ENCODE measurements around a stretch of chr7.

- PRO-cap, 2 experiments, result no peak in any of the 2 experiments
Observed at GRCh38 chr7:44914999-44915608, 29.8 kb upstream of the PURB start.

- PRO-cap, 2 experiments, result no peak in any of the 2 experiments
Observed at GRCh38 chr7:45042654-45043104, 42.7 kb downstream of the CCM2 start.

DNA sequence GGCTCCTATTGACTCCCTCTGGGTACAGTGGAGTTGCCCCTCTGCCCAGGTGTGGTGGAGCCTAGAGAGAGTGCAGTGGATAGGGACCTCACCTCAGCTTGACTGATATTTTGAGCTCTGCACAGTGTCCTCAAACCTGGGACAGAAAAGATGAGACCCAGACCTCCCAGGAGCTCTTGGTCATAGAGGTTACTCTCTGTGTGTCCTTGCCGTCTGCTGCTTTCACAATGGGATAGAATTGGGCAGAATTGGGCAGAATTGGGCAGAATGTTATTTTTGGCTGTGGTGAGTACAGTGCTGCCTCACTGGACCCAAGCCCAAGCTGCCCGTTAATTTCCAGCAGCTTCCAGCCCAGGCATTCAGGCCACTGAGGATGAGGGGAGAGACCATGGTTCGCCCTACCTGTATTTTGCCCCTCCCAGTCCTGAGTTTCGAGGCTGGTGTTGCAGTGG lies 23.8 kb downstream of the NACAD start:
- PRO-cap, 2 experiments, result no peak in any of the 2 experiments

DNA sequence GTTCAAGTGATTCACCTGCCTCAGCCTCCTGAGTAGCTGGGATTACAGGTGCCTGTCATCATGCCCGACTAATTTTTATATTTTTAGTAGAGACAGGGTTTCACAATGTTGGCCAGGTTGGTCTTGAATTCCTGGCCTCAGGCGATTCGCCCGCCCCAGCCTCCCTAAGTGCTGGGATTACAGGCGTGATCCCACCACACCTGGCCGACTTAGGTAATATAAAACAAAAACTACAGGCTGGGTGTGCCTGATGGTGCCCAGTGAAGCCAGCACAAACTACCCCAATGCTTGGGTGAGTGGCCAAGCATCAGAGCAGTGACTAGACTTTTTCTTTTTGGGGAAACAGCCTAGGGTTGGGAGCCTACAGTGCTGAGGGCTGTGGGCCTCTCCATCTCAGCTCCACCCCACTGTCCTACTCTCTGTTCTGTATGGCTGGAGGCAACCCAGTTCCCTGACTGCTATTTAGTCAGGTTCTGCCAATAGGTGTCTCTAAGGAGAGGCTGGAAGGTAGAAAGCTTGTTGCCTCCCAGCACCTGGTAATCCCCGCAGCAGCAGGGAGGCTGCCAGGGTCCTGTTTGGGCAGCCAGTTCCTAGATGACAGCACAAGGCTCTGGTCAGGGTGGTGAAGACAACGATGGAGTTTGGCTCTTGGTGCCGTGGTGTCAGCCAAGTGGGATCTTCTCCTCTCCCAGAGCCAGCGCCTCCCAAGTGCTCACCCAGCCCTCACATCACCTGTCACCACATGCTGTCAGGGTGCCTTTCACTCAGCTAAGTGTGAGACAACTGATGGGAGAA lies 10.4 kb upstream of the NACAD start:
- PRO-cap, 2 experiments, result no peak in any of the 2 experiments

DNA sequence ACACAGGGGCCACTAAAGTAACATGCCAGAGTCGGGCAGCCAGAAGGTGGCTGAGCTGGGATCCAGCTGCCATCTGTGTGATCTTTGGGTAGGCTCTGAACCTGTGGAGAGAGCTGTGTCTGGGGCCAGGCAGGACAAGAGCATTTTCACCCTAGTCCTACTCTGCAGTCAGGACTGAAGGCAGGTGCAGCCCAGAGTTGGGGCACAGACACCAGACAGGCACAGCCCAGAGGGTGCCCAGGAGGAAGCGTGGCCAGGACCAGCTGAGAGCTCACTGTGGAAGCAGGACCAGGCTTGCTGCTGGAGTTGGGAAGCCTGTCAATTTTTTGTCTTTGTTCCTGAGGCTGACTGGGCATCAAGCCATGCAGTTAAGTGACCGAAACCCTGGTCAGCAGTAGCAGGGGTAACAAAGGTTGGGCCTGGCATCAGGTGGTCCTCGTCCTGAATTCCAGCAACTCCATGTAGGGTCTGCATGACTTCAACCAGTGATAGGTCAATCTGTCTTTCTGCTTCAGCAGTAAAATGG lies 113.6 kb downstream of the ADCY1 start:
- PRO-cap, 2 experiments, result no peak in any of the 2 experiments

- PRO-cap, 2 experiments, result no peak in any of the 2 experiments
Observed at GRCh38 chr7:45762737-45763319, 110.1 kb downstream of the CCDC201 start.

DNA sequence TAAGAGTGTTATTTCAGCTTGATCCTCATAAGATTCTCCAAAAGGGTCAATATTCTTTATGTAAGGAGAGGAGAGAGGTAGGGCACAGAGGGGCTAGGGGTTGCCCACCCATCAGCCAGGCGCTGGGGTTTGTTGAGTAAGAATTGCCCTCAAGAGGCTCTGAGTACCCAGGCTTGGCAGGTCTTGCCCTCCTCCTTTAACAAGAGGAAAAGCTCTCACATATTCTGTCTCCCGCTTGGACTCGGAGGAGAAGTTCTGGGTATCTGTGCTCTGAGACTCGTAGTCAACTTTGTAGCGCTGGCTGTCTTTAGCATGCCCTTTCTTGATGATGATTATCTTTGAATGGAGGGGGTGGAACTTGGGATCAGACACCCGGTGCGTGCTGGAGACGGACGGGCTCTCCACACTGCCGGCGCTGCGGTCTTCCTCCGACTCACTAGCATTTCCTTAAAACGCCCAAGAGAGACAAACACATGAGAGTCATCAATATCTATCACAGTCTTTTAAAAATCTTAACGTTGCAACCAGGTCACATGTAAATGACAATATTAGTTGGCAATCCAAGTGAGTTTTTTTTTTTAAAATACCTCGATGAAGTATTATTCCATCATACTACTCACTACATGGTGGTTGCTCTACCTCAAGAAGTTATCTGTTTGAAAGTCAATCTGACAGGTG lies 3.9 kb downstream of the IGFBP3 start:
- PRO-cap, 2 experiments, result no peak in any of the 2 experiments

GRCh38 chr7:46291535-46292143 lies 370.6 kb upstream of the IGFBP3 start:
- PRO-cap, 2 experiments, result no peak in any of the 2 experiments

DNA sequence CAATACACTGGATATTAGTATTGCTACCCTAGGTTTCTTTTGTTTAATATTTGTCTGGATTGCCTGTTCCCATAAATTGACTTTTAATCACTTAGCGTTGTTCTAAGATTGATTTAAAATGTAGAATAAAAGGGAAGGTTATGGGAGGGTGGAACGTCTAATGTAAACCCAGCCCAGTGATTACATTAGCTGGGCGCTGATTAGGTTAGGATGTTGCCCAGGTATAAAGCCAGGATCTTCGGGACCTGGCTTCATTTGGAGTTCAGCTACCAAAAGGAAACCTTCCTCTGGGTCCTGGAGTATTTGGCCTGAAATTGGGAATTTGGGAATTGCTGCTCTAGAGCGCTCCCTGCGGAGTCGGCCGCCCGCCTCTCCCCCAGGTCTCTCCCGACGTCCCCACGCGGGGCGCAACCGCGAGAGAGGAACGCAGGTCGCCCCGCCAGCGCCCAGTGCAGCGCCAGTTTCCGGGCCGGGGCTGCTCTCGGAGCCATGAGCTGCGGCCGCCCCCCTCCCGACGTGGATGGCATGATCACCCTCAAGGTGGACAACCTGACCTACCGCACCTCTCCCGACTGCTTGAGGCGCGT lies 529.5 kb downstream of the TNS3 start:
- PRO-cap, 2 experiments, result peak in 1 of 2 experiments; most common plus-strand start position 457 of the sequence (in 1); most common minus-strand start position 276 of the sequence (in 1)

DNA sequence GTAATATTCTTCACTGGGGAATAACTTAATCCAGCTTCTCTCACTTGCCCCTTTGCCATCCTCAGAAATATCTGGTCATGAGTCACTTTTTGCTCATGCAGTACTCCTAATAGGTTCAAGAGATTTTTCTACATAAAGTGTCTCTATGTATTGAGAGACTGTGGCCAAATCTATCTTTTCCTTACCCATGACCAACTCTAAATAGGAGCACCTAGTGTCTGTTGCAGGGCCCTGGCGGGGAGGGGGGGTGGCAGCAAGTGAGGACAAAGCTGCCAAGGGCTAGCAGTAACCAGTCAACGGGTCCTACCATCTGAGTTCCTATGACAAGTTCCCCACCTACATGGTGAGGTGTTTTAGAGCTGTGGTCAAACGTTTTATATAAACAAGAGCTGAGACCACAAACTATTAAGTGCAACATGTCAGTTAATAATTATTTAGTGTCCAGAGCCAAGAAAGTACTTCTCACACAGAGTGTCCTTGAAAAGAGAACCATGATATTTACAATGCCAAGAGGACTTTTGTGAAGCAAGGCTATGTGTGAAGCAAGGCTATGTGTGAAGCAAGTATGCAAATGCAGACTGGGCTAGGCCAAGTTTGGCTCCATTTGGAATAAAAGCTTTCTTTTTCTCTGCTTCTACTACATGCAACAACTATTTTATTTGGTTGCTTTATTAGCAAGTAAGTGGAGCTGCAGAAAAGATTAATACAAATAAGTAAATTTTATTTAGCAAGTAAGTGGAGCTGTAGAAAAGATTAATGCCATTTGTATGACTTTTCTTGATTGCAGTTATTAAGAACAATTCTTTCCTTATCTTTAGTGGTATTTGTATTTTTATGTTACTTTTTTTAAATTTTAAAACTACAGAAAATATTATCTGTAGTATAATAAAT lies 434.6 kb downstream of the TNS3 start:
- PRO-cap, 2 experiments, result no peak in any of the 2 experiments

DNA sequence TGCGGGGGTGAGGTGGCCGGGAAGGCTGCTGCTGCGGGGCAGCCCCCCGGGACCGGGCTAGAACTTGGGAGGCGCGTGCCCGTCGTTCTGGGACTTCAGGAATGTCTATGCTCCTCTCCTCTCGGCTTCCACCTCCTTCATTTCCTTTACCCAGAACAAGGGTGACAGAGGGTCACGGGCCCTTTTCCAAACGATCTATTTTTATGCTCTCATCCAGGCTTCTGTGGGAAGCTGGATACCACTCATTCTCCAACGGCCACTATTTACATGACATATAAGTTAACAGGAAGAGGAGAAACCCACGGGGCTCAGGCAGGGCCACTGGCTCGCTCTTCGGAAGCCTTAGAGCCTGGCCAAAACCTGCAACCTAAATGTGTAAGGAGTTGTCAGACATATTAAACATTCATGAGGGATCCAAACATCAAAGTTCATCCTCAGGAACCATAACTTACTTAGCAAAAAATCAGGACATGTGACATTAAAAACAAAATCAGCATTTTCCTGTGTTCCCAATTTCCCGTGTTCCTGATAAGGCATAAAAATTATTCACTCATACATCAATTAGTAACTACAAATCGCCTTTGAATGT lies 266.5 kb downstream of the TNS3 start:
- PRO-cap, 2 experiments, result peak in 1 of 2 experiments; most common plus-strand start position 293 of the sequence (in 1); most common minus-strand start position 89 of the sequence (in 1)

- PRO-cap, 2 experiments, result no peak in any of the 2 experiments
Observed at GRCh38 chr7:47336012-47336656, 245.8 kb downstream of the TNS3 start.

DNA sequence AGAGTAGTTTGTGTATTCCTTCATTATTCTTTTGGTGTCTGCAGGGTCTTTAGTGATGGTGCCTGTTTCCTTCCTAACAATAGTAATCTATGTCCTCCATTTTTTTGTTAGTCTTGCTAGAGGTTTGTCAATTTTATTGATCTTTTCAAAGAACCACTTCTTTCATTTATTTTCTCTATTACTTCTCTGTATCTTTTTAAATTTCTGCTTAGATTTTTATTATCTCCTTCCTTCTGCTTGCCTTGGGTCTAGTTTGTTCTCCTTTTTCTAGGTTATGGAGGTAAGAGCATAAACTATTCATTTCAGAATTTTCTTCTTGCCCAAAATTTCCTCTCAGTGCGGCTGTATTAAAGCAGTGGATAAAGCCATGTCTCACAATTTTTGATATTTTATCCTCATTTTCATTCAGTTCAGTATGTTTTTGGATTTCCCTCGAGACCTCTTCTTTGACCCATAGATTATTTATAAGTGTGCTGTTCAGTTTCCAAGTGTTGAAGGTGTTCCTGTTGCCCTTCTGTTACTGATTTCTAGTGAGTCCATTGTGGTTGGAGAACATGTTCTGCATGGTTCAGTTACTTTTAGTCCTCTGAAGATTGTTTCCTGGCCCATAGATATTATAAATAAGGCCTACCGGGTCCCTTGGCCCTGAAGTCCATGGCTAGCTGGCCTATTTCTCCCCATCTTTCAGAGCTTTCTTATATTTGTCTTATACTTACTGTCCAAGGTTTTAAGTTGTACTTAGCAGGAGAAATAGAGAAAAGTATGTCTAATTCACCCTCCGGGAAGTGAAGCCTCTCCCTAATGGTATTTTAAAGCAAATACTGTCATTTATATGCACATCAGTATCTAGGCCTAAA lies 240.2 kb downstream of the TNS3 start:
- PRO-cap, 2 experiments, result no peak in any of the 2 experiments

DNA sequence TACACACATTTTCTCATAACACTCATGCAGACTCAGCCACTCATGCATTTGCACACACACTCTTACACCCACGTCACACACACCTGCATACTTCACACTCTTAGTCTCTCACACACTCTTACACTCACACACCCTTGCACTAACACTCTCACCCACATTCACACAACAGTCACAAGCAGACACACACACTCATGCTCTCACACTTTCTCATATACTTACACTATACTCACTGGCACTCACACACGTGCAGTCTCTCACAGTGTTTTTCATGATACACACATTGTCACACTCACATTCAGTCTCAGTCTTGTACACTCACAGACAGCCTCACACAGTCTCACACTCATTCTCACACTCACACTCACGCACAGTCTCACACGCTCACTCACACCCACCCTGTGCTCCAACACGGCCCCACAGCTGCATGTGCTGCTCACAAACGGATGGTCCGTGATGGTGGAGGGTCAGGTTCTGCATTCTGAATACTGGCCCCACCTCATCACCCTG lies 229.8 kb downstream of the TNS3 start:
- PRO-cap, 2 experiments, result no peak in any of the 2 experiments

DNA sequence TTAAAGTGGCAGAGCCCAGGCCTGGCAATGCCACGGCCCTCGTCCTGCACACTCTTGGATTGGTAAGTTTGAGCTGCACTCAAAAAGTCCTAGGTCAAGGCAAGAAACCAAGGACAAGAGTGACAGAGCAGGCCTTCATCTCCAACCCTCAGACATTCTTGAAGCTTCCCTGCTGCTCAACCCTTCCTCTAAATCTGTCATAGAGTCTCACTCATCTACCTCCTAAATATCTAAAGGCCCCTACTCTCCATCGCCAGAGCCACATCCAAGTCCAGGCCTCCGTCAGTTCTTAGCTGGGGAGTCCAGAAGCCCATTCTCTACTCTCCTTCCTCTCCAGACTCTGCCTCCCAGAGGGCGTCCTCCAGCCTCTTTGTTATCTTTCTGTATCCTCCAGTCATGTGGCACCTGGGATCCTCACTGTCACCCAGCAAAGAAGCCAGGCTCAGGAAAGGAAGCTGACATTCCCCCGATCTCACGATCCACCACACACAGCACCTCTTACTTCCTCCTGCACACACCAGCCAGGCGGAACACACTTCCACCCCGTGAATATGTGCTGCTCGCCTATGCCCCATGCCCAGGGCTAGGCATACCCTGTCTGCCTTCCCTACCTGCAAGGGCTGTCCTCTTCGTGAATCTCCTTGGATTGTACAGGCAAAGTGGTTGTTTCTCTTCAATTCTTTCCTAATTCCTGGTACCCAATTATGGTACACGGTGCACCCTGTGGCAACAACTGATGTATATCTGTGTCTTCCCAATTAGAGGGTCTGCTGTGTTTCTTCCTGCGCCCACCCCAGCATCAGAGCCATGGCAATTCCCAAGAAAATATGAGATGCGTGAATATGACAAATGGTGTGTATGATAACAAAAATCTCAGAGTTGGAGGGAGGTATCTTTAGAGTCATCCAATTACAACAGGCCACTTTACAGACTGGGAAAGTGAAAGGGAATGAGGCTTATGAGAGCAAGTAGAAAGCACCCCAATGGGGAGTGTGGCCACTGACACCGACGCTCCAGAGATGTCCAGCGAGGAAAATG lies 191.0 kb downstream of the TNS3 start:
- PRO-cap, 2 experiments, result no peak in any of the 2 experiments

DNA sequence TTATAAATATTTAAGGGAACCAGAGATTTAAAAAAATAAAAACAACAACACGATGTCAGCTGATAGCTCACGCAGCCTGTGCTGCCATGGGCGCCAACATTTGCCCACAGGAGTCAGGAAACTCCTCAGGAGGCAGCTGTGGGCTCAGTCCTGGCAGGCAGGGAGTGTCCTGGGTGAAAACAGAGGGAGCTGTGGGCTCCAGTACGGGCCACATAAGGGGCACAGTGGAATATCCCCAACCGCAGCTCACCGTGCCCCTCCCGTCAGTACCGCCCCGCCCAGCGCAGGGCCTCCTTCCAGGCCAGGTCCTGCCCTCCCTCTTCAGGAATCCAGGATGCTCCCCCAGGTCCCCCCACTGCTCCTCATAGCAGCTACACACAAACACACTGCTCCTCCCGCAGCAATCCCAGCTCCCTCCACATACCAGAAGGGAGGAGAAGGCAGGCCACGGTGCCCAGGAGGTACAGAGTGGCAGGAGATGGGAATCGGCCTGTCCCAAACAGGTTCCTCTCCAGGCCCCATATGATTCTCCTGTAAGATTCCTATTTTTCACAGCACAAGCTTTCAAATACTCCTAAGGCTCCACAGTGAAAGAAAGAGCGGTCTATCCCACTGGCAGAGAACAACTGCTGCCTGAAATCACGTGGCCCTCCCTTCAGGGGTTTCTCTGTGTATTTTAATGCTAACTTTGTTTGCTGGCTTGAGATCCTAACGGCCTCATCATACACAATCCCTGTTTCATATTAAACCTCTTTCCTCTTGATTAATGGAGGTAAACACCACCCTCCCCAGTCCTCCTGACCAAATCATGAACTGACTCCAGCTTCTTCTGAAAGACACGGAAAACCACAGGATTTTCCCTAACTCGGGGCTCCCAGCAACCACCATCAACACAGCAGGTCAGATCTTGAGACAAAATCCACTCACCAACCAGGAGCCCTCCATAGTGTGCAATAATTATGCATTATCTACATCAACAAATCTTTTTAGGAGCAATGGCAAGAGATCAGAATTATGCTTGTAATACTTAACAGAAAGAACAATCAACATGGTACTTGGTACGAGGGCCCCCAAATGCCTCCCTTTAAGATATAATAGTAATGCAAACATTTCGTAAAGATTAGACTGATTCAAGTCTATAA lies 178.7 kb downstream of the TNS3 start:
- PRO-cap, 2 experiments, result no peak in any of the 2 experiments

DNA sequence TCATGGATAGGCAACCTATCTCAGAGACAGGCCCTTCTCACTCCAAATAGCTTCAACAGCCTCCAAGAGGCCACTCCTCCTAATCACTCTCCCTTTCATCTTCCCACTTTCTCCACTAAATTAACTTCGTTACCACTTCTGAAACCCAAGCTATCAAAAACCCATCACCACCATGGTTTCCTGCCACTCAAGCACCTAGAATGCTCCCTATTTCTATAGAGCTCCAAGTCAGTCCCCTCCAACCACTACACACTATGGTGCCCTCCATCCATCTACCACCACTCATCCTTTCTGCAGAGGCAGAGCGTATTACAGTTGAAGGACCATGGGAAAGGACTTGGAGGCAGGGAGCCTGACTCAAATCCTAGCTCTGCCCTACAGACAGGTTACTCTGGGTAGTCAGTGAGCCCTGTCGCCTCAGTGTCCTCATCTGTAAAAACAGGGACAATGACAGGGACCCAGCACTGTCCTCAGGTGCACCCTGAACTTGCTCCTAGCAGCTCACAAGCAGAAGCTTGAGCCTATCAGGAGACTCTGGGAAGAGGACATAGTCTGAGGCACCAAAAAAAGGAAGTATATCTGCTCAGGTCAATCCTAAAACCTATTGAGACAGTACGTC lies 124.4 kb downstream of the TNS3 start:
- PRO-cap, 2 experiments, result no peak in any of the 2 experiments

DNA sequence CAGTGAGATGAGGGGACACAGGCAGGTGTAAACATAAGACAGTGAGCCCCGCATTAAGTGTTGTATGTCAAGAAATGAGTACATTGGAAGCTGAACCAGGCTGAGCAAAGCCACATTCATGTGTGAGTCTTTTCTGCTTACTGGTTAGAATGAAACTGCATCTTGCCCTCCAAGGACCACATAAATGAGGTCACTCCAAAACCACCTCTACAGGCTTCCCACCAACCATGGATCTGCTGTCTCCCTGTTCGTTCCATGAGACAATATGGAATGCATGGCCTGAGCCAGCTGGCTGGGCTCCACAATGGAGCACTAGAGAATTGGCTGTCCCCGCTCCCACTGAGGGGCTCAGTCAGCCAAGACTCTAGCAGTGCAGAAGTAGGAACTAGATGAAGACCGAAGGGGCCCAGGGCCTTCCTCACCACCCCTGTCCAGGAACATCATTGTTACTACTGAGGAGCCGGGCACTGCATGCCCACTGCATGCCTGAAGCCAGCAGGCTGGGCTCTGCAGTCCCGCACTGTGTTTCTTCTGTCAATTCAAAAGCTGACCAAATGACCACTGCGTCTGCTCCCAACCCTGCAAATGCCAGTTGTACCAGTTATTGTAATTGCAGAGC lies 120.7 kb downstream of the TNS3 start:
- PRO-cap, 2 experiments, result peak in 1 of 2 experiments; most common plus-strand start position 355 of the sequence (in 1)

GRCh38 chr7:47471828-47472316 lies 110.0 kb downstream of the TNS3 start:
- PRO-cap, 2 experiments, result no peak in any of the 2 experiments

DNA sequence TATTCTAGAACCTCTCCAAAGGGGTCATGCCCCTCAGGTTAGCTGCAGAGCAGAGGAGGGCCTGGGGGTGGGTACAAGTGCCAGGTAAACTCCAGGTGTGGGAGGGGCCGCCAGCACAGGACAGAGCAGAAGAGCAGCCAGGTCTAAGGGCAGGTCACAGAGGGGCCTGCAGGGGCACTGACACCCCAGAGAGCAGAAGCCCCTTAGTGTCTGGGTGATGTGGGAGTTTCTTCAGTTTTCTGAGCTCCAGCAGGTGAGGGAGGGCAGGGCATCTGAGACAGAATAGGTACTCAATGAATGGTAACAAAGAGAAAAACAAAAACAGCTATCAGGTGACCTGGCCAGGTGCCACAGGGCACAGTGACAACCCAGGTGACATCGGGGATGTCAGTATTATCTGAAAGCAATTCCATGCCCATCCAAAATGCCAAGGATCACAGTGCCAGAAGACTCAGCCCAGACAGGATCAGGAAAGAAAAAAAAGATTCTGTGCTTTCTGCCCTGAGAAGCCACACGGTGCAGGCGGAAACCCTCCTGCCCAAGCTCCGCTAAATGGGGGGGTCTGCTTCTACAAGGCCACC lies 104.5 kb downstream of the TNS3 start:
- PRO-cap, 2 experiments, result no peak in any of the 2 experiments

All from heart right ventricle (tissue), 2 donors.